Mesangial cell (primary cell): ENCODE measurements around a stretch of chr13.

DNA sequence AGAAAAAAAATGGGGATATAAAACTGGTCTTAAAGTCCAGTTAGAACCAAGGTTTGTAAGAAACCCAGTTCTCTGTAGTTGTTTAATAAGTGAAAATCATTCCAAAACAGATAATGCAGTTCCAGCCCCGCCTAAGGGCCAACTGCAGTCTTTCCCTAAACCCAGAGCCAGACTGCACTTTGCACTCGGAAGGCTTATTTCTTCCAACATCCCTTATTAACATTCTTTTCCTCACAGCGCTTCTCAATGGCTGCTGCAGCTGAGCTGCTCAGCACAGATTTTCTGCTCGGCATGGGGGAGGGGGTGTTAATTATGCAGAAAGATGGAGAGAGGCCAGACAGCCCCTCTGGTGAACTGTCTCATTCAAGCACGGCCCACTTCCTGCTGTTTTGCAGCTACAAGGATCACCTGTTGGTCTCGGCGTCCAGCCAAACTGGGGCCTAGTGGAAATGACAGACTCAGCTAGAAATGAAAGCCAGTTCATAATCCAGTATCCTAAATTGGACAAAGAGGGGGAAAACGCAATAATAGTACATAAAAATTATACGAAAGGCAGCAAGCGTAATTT lies 707.2 kb downstream of the KLF5 start:
- RAMPAGE, long total RNA: no peak

GRCh38 chr13:73967751-73968427 lies 909.1 kb downstream of the KLF5 start:
- RAMPAGE, long total RNA: no peak

- RAMPAGE, long total RNA: no peak
Measured at GRCh38 chr13:74048090-74048475, 989.3 kb downstream of the KLF5 start.

DNA sequence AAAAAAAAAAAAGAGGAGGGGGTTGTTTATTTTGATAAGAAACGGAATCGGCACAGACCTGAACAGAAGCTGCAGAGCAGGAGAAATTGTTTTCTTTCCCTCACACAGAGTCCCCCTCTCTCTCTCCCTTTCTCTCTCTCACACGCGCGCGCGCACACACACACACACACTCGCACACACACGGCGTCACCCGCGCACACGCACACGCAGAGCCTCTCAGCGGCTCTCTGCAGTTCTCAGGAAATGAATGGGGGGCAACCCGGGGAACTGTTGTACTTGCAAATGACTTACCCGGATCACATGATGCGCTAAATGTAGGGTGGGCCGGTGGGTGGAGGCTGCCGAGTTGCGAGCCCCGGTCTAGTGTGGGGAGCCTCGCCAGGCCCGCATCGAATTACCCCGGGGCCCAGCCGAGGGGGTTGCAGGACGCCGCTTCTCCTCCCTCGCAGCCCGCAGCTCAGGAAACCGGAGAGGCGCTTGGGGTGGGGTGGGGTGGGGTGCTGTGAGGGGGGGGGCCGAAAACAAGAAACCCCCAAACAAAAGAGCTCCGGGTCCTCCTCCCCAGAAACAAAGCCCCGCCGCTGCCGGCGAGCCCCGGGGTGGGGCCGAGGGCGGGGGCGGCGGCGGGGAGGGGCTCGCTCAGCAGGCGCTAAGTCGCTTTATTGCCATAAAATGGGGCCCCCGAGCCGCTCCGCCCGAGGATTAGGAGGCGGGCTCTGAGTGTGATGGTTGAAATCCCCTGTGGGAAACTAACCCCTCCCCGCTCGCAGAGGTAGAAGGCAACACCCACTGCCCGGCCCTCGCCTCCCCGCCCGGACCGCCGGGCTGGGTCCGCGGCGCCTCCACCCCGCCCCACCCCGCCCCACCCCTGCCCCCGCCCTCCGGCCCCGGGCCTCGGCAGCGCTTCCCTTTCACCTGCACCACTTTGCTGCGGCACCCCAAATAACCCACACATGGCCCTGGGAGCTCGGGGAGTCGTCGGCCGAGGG lies 1075.2 kb downstream of the KLF5 start:
- RAMPAGE, long total RNA: no peak

DNA sequence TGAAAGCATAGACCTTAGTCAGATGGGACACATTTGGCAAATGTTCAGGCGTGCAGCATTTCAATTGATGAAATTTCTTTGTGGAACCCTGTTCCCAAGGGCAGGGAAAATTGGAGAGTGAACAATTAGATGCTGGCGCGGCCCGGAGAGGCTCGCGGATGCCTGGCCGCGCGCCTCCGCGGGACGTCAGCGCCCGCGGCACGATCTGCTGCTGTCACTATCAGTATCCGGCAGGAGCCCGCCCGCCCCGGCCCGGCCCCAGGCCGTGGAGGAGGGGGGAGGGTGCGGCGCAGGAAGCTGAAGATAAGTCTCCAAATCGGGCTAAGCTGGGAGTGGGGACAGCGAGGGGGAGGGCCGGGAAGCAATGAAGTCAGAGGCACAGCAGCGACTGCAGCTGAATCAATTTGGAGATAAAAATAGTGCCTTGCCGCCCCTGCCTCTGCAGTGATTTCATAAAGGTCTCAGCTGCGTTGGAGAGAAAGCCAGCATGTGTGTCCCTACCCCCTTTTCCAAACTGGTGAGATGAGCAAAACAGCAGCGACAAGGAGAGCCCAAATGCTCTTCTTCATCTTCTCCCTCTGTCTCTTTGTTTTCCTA lies 906.2 kb downstream of the TBC1D4 start:
- RAMPAGE, long total RNA: no peak

- RAMPAGE, long total RNA: no peak
Measured at GRCh38 chr13:75133102-75133379, 348.9 kb downstream of the TBC1D4 start.

- RAMPAGE, long total RNA: no peak
Measured at GRCh38 chr13:75225837-75226730, 255.9 kb downstream of the TBC1D4 start.

DNA sequence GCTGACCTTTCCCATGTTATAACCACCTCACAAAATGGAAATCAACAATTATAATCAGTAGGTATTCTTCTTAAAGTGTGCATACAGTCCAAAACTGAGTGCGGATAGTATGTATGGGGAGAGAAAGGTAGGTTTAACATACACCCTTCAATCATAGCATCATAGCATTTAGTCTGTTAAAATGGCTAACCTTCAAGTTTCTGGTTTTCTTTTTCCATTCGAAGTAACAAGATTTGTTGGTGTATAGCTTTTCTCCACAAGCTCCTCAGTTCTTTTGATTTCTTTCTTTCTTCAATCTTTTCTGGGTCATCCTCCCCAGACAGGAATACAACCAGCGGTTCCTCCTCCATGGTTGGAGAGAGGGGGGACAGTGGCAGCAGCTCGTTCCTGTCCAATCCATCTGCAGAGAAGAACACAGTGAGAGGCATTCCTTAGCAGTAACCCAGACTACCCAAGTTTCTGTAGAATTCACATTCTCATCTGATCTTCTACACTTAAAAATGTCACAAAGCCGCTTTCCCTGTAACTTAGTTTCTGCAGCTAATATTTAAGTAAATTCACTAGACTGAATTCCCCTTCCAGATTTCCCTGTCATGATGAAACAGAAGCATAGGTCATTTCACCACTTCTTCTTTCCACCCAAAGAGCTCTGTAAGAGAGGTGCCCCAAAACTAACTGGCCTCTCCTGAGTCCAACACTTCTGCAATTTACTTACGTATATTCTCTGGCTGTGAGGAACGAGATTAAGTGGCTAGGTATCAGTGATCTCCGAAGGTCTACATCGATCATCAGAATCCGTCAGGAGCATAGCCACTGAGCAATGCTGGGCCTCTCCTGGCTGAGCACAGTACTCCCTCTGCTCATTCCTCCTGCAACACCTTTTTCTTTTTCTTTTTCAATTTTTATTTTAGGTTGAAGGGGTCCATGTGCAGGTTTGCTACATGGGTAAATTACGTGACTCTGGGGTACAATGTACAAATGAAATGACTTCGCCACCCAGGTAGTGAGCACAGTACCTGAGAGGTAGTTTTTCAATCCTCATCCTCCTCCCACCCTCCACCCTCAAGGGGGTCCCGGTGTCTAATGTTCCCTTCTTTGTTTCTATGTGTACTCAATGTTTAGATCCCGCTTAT lies 171.9 kb downstream of the TBC1D4 start:
- RAMPAGE, long total RNA: no peak

GRCh38 chr13:75445566-75446201 lies 36.3 kb downstream of the TBC1D4 start:
- RAMPAGE, long total RNA: no peak

GRCh38 chr13:75762376-75763105 lies 126.4 kb downstream of the LMO7 start:
- RAMPAGE, long total RNA: no peak

- RAMPAGE, long total RNA: no peak
Measured at GRCh38 chr13:75773184-75773757, 137.1 kb downstream of the LMO7 start.

GRCh38 chr13:75806098-75806474 lies 170.0 kb downstream of the LMO7 start:
- RAMPAGE, long total RNA: no peak

DNA sequence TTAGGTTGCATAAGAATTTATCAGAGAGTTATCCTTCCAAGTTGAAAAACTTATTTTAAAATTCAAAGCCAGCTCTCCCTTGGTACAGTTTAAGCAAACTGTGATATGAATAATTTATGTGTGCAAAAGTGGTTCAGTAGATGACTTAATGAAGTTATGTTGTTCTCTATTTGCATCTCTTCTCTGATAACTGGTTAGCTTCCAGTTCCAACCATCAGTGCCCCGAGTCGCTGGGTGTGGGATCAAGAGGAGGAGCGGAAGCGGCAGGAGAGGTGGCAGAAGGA lies 204.0 kb downstream of the LMO7 start:
- RAMPAGE, long total RNA: no peak

GRCh38 chr13:76014871-76015349 lies 378.8 kb downstream of the LMO7 start:
- RAMPAGE, long total RNA: no peak

- RAMPAGE, long total RNA: no peak
Measured at GRCh38 chr13:76832404-76832929, 53.7 kb downstream of the KCTD12 start.

DNA sequence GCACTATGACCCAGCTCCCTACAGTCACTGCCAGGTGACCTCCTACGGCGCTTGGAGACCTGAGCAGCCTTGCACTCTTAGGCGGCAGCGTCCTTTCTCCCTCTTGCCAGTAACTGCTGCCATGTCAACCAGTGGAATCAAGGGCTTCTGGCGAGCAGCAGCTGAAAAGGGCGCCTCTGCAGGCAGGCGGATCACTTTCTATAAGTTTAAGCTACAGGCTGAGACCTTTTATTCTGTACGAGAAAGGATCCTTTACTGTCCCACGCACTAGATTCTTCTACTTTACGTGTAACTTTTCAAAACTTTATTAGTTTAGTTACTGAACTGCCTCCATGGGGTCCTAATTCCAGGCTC lies 2.0 kb downstream of the KCTD12 start:
- RAMPAGE, long total RNA: no peak

DNA sequence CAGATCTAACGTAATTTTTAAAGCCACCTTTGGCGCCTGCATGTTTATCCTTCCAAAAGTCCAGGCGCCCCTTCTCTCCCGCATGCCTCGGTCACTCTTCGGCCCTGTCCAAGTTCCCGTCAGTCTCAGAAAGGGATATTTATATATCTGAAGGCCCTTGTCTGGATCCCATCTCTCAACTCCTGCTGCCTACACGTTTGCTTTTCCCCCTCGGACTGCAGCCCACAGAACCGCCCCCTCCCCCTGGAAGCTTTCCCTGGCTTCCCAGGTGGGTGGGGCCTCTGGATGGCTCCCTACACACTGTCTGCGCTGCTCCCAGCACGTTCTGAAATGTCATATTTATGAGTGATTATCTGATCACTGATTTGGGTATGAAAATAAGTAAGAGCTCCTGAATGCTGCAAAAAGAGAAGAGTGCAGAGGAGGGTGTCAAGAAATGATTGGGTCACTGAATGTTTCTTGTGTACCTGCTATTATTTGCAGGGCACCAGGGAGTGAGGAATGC lies 1.1 kb upstream of the KCTD12 start:
- RAMPAGE, long total RNA: no peak

GRCh38 chr13:77109294-77109807 lies 82.4 kb upstream of the FBXL3 start:
- RAMPAGE, long total RNA: no peak

DNA sequence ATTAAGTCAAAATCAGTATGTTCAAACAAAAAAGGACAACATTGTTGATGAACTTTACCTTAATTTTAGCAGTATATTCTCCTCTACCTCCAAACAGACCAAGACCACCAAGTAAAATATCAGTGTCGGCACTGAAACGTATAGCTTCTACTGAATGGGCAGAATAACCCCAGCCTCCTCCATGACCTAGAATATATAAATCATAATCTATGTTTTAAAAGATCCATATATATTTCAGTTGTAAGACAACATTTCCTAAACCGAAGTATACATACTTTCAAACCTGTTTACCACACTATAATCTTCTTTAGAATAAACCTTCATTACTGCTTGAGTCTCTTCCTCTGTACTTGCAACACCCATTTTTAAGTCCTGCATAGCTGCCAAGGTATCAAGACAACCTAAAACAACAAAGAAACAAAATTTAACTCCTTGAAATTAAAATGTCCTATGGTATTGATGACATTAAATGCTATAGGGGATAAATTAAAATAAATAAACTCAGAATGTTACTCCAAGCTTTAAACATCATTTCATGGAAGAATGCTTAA lies 121.6 kb downstream of the MYCBP2 start:
- RAMPAGE, long total RNA: no peak

GRCh38 chr13:77316271-77317002 lies 10.5 kb downstream of the MYCBP2 start:
- RAMPAGE, long total RNA: no peak